ENCODE measurements around a stretch of chr3.

DNA sequence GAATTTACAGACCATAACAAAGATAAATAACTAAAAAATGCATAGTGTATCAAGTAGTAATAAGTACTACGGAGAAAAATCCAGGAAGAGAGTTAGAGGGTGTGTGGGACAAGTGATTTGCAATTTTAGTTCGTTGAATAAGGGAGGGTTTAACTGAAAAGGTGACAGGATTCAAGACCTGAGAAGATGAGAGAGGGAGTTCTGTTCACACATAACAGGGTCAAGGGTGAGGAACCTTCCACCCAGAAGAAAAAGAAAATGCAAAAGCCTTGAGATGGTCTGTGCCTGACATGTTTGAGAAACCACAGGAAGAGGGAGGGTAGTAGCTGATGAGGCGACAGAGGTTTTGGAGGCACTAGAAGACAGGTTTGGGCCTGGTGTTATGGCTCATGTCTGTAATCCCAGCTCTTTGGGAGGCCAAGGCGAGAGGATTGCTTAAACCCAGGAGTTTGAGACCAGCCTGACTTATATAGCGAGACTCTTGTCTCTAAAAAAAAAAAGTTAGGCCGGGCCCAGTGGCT, 589 bp upstream of the SLC25A20 start:
- PRO-cap: no peak

DNA sequence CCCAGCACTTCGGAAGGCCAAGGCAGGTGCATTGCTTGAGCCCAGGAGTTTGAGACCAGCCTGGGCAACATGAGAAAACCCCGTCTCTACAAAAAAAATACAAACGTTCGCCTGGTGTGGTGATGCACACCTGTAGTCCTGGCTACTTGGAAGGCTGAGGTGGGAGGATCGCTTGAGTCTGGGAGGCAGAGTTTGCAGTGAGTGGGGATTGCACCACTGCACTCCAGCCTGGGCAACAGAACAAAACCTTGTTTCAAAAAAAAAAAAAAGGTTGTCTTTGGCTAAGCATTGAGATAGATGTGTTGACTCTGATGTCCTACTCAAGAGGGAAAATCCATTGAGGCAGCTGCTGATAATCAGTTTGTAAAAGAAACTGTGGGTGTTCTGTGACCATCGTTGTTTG, 9.0 kb upstream of the P4HTM start:
- PRO-cap: no peak

GRCh38 chr3:49069328-49069875, 24.5 kb downstream of the QRICH1 start:
- PRO-cap: no peak

GRCh38 chr3:49103207-49103790, 1.3 kb downstream of the QARS1 start:
- PRO-cap: no peak

- PRO-cap: no peak
Measured at GRCh38 chr3:49310993-49311456, 28.8 kb downstream of the USP4 start.

DNA sequence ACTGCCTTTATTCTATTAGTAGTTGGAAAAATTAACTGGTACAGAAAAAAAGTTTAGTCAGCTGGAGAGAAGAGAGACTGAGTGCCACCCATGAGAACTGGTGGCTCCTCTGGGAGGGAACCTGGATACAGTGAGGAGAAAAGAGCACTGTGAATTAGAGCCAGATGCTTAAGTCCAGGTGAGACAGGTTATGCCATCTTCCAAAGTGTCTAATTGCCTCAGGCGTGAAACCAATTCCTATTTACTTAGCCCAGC, 927 bp upstream of the GPX1 start:
- PRO-cap: no peak

- PRO-cap: no peak
Measured at GRCh38 chr3:49417497-49418084, 4.7 kb downstream of the AMT start.

GRCh38 chr3:49448980-49449411, 19.9 kb upstream of the NICN1 start:
- PRO-cap: no peak

GRCh38 chr3:49533593-49534209, 20.6 kb upstream of the BSN start:
- PRO-cap: no peak

- PRO-cap: no peak
Measured at GRCh38 chr3:49661206-49661989, 12.8 kb upstream of the APEH start.

DNA sequence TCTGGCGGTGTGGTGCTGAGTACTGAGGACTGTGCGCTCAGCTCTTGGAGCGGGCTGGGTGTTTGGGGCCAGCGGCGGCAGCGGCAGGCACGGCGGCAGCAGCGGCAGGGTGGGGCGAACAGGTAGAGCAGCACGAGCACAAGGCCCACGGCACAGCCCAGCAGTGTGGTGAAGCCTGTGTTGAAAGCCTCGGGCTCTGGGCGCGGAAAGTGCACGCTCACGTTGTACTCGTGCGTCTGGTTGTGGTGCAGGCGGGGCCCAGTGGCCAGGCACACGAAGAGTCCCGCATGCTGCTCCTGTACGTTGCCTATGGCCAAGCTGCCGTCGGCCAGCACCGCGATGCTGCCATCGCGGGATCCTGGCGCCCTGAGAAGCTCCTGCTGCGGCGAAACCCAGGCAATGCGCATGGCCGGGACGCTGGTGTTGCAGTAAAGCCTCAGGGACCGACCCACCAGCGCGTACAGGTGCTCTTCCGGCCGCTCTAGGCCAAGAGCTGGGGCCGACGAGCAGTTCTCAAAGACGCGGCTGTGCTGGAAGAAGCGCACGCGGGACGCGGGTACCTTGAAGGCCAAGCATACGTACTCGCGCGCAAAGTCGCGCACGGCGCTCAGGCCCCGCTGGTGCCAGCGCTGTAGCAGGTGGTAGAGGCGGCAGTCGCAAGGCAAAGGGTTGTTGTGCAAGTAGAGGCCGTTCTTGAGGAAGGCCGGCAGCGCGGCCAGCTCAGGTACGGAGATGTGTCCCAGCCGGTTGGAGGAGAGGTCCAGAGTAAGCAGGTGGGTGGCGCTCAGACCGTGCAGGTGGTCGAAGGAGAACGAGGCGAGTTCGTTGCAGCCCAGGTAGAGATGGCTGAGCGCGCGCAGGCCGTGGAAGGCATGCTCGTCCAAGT, 1.1 kb downstream of the AMIGO3 start:
- PRO-cap: no peak

DNA sequence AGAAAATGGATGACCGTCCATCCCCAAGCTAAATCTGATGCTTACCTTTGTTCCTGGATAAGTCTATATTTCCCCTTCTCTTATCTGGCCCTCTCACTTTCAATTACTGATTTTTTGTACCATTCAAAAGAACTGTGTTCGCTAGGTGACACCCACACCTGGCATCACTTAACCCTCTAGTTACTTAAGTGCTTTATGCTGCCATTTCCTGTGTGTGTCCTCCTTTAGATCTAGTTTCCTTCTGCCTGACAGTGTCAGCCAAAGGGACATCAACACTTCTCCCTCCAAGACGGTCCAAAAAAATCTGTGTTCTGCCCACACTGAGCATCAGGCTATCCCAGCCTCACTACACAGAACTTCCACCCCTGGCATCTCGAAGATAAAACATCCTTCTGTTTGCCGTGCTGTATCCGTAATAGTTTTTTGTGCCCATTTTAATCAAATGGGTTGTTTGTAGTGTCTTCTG, 14.9 kb upstream of the GMPPB start:
- PRO-cap: no peak

GRCh38 chr3:49805868-49806676, 3.0 kb downstream of the INKA1 start:
- PRO-cap: bidirectional peak, plus-strand start at chr3:49806410, minus-strand start at chr3:49806360

DNA sequence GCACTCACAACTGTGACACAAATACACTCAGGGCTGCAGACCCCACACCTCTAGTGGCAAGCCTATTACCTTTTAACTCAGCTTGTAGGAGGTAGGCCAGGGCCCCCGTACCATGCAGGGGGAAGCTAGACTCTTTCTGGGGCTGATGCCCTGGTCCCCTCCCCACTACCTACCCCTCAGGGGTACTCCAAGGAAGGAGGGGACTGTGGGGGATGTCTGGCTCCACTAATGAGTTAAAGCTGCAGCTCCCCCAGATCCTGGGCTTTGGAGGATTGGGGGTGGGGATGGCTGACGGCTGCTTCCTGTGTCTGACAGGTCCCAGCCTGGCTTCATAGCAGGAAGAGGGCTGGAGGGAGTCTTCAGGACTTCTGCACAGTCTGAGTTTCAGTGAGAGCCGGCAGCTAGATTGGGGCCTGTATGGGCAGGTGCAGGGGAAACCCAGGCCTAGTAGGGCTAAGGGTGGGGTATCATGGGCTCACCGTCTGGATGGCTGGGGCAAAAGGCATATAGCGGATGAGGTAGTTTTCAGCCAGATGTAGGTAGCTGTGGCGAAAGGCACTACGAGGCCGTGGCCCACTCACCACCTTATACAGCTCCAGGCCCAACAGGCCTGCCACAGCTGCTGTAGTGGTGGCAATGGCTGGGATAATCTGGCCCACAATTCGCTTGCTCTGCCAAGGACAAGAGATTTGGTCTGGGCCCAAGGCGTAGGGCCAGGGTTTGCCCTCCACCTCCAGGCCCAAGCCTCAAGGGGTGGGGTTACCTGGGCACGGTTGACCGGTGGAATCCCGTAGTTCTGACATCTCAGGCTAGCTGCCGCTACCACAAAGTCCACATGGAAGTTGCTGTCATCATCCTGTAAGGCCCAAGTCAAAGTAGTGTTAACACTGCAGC, 4.4 kb downstream of the INKA1 start:
- PRO-cap: no peak

- PRO-cap: no peak
Measured at GRCh38 chr3:49873438-49874076, 3.9 kb upstream of the CAMKV start.

- PRO-cap: no peak
Measured at GRCh38 chr3:49901634-49902134, 2.0 kb downstream of the MST1R start.

DNA sequence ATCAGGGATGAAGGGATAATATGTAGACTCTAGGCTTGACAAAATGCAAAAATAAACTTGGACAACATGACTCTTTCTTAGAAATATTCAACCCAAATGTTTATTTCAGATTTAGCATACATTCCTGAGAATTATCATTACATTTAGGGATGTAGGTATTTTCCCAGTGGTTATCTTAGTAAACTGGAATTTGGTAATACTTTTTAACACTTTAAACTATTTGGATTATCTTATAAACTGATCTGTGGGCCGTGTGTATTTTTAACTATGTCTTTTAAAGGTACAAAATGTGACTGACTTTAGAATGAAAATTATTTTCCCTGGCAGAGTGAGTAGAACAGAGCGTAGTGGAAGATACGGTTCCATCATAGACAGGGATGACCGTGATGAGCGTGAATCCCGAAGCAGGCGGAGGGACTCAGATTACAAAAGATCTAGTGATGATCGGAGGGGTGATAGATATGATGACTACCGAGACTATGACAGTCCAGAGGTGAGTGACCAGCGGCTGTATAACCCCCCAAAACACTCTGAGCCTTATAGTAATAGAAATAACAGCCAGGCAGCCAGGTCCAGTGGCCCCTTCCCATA, 3.1 kb downstream of the RBM5 start:
- PRO-cap: no peak

DNA sequence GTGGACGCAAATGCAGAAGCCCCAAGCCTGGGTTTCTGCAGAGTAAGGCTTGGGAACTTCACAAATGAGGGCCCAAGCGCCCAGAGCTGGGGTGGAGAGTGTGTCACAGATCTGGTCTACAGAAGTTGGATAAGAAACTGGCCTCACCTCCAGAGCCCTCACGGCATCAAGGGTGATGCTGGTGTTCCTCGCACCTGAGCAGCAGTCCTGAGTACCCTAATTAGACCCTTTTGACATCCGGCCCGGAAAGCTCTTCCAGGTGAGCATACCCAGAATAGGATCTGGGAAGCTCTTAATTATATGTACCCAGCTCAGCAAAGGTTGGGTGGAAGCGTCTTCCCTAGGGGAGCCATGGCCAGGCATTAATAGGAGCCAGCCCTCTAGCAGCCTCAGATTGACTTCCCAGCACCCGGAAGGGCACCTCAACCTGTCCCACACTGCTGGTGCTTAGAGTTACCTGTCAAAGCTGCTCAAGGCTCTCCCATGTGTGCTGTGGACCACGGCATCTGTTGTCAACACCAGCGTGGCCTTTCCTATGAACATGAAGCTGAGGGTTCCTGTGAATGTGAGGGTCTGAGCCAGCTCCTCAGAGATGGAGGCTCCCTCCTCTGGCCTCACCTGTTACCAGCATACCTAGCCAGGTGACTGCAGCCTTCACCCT, 31.9 kb downstream of the RBM5 start:
- PRO-cap: no peak

GRCh38 chr3:50138655-50139636, 16.2 kb upstream of the SEMA3F start:
- PRO-cap: no peak

DNA sequence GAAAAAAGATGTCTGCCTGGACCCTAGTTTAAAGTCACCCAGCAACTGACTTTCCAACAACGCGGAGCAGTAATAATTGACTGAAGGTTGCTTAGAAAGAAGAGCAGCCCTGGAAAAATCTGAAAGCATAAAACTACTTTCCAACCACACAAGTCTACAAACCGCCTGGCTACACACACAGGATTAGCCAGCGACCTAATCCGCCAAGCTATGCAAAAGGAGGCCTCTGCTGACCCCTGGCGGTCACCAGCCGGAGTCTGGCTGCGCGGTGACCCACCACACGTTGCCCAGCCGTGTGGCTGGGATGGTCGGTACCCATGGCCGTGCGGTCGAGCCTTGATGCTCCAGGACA, 10.0 kb upstream of the GNAI2 start:
- PRO-cap: unidirectional peak, plus-strand start at position 281 of the sequence